Sigmoid colon (tissue), 4 donors: ENCODE measurements around a stretch of chr13.

GRCh38 chr13:19243852-19244307, 62.3 kb upstream of the TUBA3C start:
- PRO-cap, result no peak
- RAMPAGE, long total RNA, 4 experiments, result no peak in any of the 4 experiments

GRCh38 chr13:19781703-19782876, 655 bp downstream of the PSPC1 start:
- PRO-cap, result unidirectional peak, minus-strand start at chr13:19782691
- RAMPAGE, long total RNA, 4 experiments, result no peak in any of the 4 experiments

- PRO-cap, result no peak
- RAMPAGE, long total RNA, 4 experiments, result no peak in any of the 4 experiments
Observed at GRCh38 chr13:19910326-19910736, 46.9 kb upstream of the ZMYM5 start.

GRCh38 chr13:20247367-20247566, 15.1 kb upstream of the GJB6 start:
- PRO-cap, result no peak
- RAMPAGE, long total RNA, 4 experiments, result no peak in any of the 4 experiments

DNA sequence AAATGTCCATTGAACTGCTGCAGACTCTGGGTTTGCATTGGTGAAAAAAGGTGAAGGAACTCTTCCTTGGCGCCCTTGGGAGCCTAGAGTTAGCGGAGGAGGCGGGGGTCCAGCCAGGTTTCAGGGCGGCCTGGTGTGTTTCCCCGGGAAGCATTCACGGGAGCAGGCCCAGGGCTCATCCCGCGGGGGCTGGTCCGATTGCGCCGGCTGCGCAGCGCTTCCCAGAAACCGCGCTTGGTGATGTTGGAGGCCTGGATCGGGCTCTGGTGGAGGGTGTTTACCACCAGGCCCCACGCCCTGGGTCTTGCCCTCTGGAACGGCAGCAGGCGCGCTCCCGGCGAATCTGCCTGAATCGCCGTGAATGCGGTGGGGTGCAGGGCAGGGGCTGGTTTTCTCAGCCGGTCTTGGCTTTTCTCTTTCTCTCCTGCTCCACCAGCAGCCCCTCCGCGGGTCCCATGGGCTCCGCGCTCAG, 69.2 kb upstream of the GJB6 start:
- PRO-cap, result no peak
- RAMPAGE, long total RNA, 4 experiments, result no peak in any of the 4 experiments

DNA sequence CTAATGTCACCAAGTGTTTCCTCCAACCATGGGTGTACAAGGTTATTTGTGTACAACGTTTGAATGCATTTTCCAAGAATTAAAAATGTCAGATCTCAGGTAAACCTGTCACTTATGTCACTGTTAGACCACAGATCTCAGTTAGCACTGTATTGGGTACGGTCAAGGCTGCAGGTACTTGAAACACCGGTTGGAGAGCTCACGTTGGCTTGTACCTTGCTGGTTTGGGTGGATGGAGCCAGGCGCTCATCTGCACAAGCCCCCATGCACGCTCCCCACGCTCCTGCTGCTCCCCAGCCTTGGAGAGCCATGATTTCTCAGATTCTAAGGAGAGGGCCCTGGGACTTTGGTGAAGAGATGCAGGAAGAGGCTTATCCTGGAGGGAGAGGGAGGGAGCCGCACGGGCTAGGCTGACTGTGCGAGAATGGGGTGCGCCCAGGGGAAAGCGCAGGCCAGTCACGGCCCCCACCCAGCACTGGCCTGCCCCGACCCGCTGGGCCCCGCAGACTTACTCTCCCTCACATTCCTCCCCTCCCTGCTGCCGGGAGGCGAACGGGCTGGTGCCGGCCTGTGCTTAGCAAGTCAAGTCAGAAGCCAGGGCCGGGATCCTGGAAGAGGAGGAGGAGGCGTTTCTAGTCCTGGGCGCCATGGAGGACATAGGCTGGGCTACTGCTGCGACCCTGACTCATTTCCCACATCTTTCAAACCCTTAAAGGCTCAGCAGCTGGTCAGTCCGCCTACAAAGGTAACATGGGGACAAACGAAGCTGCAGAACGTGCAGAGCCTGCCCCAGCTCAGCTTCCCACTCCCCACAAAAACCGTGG, 120.1 kb downstream of the CRYL1 start:
- PRO-cap, result no peak
- RAMPAGE, long total RNA, 4 experiments, result no peak in any of the 4 experiments

- PRO-cap, result no peak
- RAMPAGE, long total RNA, 4 experiments, result no peak in any of the 4 experiments
Observed at GRCh38 chr13:20424856-20425650, 100.6 kb downstream of the CRYL1 start.

GRCh38 chr13:20901954-20902586, 476 bp downstream of the XPO4 start:
- PRO-cap, result no peak
- RAMPAGE, long total RNA, 4 experiments, result no peak in any of the 4 experiments

DNA sequence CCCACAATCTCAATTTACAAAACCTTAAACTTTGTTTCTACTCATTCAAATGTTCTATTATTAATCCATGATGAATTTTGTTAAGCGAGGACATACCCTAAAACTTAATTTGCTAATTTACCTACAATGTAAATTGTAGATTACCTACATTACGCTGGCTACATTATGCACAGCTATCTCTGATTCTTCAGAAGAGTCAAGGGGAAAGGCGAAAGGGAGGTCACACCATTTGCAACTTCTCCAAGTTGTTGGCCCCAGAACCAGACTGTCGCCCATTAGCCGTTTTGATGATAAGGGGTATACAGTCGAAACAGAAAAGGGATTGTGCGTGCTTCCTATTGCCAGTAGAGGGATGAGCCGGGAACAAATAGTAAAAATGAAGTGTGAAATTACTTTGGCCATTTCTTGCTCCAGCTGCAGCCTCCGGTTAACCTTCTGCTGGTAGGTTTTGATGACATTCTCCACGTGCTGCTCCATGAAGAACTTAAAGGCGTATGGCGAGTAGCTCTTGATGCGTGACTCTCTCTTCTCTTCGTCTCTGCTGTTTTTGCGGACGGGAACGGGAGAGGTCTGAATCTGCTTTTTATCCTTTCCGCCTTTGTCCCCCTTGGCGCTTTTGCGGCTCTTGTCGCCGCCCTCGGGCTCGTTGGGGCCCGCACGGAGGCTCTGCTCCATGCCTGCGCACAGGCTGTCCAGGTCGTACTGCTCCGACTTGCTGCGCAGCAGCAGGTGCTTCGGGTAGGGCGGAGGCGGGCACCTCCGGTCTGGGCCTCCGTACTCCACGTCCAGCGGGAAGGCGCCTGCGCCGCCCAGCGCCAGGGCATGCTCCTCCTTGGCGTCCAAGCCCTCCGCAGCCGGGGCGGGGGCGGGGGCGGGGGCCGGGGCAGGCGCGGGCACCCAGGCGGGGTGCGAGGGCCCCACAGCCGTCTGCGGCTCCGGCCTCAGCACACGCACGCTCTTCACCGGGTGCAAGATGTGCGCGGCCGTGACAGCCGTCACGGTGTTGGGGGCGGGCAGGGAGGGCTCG, 73.6 kb downstream of the LATS2 start:
- PRO-cap, result no peak
- RAMPAGE, long total RNA, 4 experiments, result no peak in any of the 4 experiments

DNA sequence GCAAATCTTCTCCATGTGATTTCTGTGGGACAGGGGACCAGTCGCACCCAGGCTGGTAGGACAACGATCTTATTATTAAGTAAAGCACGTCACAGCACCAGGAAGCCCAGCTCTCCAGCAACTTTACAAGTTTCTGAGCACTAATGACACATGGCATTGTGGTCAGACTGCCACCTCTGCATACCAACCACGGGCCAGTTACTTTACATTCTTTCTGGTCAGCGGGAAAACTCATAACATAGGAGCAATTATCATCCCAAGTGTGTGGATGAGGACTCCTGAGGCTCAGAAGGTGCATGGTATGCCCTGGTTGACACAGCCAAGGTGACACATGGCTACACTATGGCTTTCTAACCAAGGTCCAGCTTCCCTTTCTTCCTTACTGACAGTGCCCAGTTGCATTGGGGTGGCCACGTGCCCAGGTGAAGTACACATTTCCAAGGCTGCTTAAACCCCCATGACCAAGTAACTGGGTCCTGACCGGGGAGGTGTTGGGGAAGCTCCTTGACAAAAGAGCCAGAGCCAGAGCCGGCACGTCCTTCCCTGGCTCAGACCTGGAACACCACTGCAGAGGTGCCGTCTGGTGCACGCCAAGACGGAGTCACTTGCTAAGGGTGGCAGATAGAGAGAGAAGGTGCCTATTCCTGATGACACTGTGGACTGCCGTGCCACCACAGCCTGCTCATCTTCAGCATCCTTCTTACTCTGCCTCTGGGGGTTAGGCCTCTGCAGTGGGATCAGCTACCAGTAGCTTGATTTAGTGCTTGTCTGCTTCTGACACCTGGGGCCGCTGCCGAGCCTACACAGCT, 27.2 kb downstream of the LATS2 start:
- PRO-cap, result no peak
- RAMPAGE, long total RNA, 4 experiments, result no peak in any of the 4 experiments

DNA sequence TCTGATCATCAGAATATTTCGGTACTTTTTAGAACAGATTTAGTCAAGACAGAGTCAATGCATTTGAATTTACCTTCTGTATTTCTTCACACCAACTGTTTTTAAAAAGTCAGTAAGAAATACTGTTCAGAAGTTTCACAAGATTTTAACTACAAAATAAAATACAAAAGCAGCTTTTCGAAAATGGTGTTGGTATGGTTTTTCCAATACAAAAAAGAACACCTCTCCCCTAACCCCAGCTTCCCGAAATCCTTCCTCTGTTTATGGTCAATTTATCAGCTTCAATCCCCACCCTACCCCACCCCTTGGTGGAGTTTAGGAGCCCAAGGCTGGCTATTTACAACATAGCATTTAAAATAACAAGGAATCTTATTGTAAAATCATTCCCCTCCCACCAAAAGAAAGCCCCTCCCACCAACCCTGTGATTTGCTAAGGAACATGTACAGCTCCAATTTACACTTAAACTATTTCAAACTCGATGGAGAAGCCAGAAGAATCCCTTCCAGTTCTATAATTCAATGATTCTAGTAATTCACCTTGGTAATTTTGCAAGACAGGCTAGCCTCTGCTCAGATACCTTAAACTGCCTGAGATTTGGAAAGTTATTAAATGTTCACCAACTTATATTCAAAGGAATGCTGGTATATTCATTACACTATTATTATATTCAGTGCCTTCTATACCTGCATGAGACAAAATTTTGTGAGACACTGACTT, 3.1 kb downstream of the LATS2 start:
- PRO-cap, result no peak
- RAMPAGE, long total RNA, 4 experiments, result no peak in any of the 4 experiments

DNA sequence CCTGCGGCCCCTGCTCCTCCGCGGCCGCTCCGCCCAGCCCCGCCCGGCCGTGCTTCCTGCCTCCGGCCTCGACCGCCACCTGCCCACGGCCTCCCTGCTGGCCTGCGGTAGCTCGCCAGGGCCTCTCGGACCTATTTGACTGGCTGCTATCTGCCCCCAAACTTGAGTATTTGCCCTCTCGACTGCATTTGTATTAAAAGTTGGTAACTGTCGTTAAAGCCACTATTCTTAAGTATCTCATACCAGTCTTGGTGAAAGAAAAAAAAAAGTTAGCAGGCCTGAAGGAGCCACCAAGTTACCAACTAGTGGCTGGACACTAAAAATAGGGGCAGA, 221 bp upstream of the LATS2 start:
- PRO-cap, result no peak
- RAMPAGE, long total RNA, 4 experiments, result no peak in any of the 4 experiments

DNA sequence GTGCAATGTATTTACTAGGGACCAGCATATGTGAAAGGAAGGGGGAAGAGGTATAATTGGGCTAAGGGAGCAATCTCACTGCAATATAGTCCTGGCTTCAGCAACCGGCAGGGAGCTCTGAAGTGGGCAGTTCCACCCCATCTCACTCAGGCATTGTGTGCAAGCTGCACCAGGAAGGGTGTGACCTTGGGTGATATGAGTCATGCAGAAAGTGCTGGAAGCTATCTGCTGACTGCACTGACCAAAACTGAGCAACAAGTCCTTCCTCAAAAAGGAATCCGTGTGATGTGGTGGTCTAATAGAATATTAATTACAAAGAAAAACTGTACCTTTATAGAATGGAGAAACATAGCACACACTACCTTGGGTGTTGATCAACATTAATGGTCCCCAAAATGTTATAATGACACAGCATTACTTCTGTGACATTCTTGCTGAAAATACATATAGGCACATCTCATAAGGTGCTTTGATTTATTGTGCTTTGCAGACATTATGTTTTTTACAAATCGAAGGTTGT, 23.2 kb downstream of the ZDHHC20 start:
- PRO-cap, result unidirectional peak, minus-strand start at position 155 of the sequence
- RAMPAGE, long total RNA, 4 experiments, result no peak in any of the 4 experiments

- PRO-cap, result no peak
- RAMPAGE, long total RNA, 4 experiments, result start-site peak on the minus strand in 1 of 4 experiments, at chr13:21537071-21537694 at its widest, 8 reads per replicate
Observed at GRCh38 chr13:21536970-21537635, 66.9 kb downstream of the MICU2 start.

DNA sequence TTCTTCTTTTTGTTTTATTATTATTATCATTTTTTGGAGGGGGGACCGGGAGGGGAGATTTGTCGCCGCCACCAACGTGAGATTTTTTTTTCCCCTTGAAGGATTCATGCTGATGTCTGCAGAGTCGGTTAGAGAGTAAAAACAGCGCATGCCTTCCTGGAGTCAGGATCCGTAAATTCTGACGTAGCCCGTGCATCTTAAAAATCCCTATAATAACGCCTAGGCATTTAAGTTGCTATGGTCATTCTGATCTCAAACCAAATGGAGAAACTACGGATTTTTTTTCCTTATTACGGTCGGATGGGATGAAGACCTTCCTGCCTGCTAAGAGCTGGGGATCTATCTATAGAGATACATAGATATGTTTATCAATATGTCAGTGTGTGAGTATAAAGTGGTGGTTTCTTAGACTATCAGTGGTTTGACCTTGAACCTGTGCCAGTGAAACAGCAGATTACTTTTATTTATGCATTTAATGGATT, 462 bp downstream of the FGF9 start:
- PRO-cap, result no peak
- RAMPAGE, long total RNA, 4 experiments, result no peak in any of the 4 experiments

DNA sequence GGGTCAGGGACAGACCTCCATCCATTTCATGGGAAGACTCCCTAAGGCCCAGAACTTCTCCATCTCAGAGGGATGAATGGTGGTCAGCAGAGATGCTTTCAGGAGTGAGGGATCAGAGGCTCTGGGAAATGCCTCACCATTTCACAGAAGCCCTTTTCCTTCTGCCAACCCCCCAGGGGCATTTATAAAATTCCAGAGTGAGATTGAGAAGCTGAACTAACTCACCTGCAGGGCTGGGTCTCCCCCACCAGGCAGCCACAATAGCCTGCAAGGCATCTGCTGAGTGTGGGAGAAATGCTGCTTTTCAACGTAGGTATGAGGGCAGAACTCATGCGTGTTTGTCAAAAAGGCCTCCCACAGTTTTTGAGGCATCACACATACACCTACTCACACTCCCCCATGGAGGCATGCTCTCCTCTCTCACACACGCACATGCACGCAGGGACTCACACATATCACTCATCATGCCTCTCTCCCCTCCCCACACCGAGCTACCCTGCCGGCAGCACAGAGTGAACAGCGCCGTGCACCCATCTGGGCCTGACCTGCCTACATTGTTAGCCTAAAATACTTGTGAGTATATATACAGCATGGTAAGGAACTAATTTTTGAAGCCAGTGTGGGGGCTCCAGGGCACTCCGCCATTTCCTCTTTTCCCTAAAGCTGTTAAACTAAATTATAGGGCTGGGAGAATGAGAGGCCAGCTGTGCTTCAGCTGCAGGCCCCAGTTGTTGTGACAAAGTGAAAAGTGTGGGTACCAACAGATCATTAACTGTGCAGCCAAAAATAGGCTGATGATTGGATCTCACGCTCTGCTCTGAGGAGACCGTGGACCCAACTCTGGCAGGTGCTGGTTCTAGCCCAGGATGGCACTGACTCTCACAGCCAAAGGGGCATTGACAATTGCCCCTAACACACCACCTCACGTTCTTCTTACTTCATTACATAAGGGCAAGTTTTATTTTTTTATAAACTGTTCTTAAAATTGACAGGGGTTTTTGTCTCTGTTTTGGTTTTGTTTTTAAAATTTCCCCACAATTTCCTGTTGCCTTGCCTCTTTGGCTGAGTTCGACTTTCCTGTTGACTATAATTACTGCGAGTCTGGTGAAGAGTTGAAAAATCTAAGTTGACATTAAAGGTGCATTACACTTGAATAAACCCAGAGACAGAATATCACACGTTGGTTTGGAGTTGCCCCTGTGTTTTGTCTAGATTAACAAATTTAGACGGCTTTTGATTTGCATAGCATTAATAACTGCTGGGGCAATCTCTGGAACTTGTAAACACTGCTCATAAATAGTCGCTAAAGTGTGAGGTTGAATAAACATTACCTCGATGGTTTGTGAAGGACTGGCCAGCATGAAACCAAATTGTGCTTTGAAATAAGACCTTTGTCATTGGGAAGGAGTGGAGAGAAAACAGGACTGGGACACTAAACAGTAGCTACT, 390.9 kb downstream of the FGF9 start:
- PRO-cap, result no peak
- RAMPAGE, long total RNA, 4 experiments, result no peak in any of the 4 experiments

DNA sequence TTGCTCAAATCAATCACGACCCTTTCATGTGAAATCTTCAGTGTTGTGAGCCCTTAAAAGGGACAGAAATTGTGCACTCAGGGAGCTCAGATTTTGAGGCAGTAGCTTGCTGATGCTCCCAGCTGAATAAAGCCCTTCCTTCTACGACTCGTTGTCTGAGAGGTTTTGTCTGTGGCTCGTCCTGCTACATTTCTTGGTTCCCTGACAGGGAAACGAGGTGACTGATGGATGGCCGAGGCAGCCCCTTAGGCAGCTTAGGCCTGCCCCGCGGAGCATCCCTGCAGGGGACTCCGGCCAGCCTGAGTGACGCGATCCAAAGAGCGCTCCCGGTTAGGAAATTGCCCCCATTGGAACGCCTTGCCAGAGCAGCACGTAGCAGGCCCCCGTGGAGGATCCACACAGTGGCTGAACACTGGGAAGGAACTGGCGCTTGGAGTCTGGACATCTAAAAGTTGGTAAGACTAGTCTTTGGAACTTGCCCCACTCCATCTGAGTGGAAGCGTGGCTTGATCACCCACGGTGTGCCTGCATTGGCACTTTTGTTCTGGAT, 296.9 kb upstream of the SGCG start:
- PRO-cap, result no peak
- RAMPAGE, long total RNA, 4 experiments, result no peak in any of the 4 experiments

DNA sequence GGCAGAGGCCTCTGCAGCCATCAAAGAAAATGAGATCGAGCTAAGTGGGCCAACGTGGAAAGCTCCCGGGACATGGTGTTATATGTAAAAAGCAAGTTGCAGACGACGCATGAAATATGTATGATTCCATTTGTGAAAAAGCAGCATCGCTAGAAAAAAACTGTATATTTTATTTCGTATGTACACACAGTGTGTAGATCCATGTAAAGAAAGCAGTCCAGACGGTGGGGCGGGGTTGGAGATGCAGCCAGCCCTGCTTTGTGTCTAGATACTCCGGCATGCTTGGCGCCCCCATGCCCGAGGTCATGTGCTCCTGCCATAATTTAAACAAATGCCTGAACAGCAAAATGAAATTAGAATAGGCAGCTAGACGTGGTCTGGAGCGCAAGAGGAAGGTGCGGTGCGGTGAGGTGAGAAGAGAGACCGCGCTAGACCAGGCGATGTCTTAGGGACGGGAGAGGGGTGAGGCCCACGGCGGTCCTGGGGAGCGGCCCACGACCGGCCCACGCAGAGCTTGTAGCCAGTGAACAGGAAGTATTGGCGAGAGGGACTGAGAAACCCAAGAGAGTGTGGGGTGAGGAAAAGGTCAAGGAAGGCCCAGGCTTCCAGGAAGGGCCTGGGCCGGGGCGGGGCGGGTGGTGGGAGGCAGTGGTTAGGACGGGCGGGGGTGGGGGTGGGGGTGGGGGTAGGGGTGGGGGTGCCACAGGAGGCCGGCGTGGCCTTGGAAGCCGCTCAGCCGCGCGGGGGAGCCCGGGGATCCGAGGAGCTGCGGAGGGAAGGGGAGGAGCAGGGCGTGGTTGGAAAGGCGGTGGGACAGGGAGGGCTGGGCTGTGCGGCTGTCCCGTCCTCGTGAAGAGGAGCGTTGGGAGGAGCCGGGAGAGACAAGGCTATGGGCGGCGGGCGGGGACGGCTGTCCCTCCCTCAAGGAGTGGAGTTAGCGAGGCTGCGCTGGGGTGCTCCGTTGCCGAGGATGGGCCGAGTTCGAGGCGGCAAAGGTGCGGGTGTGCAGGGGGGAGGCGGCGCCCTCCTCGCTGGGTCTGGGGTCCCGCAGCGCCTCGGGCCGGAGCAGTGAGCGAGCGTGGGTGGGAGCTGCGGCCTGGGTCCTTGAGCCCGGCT, 254.7 kb upstream of the SGCG start:
- PRO-cap, result no peak
- RAMPAGE, long total RNA, 4 experiments, result start-site peak on the plus strand in 3 of 4 experiments, centred at positions 359 to 909 of the sequence, 6 to 16 reads per replicate

- PRO-cap, result no peak
- RAMPAGE, long total RNA, 4 experiments, result no peak in any of the 4 experiments
Observed at GRCh38 chr13:23466132-23467018, 32.9 kb upstream of the SACS start.

- PRO-cap, result no peak
- RAMPAGE, long total RNA, 4 experiments, result no peak in any of the 4 experiments
Observed at GRCh38 chr13:23506479-23507286, 63.5 kb upstream of the TNFRSF19 start.